Paraaortic lymph node (tissue), 1 donor: ENCODE measurements around the gene ABL2.

- PRO-cap: no peak
Observed at GRCh38 chr1:178000081-178000555, 30.3 kb upstream of the SEC16B start.

DNA sequence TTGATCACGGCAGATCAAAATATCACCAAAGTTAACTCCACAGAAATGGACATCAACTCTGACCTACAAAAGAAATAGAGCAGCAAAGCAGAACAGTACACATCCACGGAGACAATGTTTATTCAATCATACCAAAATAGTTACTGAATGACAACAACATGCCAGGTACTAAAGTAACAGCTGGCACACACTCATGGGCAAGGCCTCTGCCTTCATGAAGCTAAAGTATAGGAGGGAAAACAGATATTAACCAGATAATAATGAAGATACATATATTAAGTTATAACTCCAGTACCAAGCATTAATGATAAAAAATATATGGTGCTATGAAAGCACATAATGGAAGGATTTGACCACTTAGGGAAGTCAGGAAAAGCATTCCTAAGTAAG, 59.2 kb upstream of the RASAL2 start:
- PRO-cap: no peak

DNA sequence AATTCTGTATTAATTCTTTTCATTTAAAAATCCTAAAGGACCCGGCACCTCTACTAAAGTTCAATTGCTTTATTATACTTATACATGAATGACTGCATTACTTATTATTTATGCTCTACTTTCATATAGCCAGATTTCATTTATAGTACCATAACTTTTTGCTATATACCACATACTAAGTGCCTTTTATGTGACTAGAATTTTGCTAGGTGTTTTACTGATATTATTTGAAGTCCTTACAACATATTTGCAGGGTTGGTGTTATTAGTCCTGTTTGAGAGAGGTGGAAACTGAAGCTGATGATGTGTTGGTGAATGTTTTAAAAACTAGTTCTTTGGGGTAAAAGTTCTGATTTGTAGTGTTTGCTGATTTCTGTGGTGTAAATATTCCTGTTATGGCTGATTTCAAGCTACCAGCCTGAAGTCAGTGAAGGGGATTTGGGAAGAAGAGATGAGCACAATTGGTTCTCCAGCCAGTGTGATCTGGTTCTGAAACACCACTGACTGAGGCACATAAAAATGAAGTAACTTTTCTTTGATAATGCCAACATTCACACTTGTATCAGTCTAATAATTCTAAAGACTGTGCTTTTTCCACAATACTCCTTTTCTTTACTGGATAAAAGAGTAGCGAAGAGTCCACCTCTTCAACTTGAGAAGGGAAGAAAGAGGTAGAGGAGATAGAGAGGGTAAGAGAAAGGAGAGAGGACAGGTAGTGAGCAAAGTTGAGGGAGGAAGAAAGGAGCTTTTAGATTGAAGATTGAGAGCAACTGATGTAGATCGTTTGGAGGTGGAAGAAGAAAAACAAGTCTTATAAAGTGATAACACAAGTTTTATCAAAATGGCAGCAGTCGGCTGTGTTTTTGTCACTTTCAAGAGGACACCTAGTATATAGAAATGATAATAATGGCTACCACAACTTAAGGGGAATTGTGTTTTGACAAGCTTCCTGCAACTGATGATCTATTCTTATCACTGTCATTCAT, 85.2 kb downstream of the RASAL2 start:
- PRO-cap: no peak

DNA sequence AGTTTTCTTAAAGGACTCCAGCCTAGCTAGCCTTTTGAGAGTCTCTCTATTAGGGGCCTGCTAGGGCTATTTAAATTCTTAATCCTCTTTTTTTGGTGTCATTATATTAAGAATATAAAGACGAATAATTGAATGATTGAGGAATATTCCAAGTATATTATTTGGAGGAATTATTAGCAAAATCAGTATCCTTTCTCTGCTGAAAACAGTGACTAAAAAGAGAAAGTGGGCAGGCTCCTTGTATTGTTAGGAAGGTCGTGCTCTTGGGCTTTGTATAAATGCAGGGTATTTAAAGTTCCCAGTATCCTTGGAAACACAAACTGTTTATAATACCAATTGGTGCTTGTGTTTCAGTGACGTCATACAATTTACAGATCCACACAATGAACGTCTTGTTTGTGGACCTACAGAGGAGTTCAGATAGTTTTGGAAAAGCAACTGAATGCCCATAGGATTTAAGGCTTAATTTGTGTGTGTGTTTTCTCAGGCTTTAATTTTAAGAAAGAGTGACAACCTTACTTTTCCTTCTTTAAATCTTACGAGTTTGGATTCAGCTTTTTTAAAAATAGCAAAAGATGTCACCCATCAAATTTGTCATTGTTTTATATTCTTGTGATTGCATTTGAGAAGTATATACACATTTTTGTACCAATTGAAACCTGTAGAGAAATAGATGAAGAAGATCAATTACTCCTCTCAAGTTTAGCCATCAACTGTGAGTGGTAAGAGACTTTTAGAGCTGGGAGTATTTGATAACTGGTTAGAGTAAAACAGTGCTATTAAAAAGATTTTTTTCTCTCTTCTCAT, 168.3 kb downstream of the RASAL2 start:
- PRO-cap: no peak

DNA sequence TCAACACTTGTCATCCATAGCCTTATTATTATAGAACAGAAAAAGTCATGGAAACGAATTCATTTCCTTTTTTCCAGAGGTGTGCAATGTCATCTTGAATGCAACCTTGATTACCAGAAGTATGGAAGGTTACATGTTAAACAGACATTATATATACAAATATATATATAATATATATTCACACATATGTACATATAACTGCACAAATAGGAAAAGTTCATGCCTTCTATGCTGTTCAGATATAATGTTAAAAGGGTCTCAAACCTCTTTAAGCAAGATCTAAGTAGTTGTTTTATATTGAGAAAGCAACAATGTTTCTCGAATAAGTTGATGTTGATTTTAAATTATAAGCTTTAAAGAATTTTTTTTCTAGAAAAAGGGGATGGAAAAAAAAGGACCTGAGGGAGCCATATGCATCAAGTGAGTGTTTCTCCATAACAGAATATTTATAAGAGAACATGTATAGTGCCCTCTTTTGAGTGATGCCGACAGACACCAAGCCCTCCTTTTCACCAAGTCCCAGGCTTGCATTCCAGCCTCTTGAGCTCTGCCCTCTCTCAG, 22.2 kb downstream of the CLEC20A start:
- PRO-cap: no peak

- PRO-cap: no peak
Observed at GRCh38 chr1:178529794-178530606, 17.1 kb downstream of the TEX35 start.

- PRO-cap: no peak
Observed at GRCh38 chr1:178630446-178630939, 94.6 kb upstream of the RALGPS2 start.

DNA sequence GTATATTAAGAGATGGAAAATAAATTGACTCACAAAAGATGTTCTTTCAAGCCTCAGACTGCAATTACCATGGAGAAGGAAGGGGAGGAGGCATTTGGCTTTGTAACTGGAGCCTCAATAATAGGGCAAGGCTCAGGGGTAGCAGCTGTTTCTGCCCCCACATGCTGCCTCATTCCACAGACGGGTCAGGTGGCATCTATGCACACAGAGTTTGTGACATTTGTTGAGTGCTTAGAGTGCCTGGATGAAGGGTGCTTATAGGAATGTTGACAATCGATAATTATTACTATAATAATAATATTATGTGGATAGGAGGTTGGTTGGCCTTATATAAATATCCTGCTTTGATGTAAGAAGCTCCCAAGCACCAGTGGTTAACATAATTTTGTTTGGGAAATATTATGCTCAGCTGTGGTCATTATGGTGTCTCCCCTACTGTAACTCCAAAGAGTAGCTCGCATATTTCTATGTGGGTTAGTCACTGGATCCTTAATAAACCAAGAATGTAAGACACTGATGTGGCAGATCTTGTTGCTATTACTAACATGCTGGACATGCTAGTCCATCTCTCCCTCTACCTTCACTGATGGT, 79.4 kb upstream of the RALGPS2 start:
- PRO-cap: no peak

GRCh38 chr1:178929051-178929546, 58.2 kb upstream of the ANGPTL1 start:
- PRO-cap: no peak

- PRO-cap: no peak
Observed at GRCh38 chr1:178932985-178933294, 62.1 kb upstream of the ANGPTL1 start.

GRCh38 chr1:178945727-178946510, 75.0 kb upstream of the ANGPTL1 start:
- PRO-cap: unidirectional peak, minus-strand start at chr1:178946019

DNA sequence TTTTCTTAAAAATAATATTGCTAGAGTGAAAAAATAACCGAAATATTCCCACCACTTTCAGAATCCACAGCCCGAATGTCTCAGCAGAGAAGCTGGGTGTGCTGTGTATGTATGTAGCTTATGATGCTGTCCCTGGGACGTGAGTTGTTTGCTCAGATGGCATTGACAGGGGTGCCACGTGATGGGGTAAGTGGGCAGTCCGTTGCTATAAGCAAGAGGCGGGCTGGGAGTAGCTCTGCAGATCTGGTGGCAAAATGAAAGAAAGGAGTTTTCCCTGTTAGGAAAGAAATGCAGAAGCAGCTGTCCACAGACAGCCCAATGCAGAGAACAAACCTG, 3.8 kb upstream of the FAM20B start:
- PRO-cap: no peak

GRCh38 chr1:179026452-179027077, 871 bp downstream of the FAM20B start:
- PRO-cap: bidirectional peak, plus-strand start at chr1:179026791, minus-strand start at chr1:179026677

DNA sequence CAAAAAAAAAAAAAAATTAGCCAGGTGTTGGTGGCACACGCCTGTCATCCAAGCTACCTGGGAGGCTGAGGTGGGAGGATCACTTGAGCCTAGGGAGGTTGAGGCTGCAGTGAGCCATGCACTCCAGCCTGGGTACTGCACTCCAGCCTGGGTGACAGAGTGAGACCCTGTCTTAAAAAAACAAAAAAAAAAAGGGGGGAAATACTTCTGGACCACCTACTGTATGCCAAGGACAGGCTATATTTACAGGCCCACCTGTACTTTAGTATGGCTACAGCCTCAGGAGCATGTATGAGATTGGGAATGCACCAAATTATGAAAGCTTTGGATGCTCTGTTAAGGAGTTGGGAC, 49.6 kb downstream of the ABL2 start:
- PRO-cap: no peak

DNA sequence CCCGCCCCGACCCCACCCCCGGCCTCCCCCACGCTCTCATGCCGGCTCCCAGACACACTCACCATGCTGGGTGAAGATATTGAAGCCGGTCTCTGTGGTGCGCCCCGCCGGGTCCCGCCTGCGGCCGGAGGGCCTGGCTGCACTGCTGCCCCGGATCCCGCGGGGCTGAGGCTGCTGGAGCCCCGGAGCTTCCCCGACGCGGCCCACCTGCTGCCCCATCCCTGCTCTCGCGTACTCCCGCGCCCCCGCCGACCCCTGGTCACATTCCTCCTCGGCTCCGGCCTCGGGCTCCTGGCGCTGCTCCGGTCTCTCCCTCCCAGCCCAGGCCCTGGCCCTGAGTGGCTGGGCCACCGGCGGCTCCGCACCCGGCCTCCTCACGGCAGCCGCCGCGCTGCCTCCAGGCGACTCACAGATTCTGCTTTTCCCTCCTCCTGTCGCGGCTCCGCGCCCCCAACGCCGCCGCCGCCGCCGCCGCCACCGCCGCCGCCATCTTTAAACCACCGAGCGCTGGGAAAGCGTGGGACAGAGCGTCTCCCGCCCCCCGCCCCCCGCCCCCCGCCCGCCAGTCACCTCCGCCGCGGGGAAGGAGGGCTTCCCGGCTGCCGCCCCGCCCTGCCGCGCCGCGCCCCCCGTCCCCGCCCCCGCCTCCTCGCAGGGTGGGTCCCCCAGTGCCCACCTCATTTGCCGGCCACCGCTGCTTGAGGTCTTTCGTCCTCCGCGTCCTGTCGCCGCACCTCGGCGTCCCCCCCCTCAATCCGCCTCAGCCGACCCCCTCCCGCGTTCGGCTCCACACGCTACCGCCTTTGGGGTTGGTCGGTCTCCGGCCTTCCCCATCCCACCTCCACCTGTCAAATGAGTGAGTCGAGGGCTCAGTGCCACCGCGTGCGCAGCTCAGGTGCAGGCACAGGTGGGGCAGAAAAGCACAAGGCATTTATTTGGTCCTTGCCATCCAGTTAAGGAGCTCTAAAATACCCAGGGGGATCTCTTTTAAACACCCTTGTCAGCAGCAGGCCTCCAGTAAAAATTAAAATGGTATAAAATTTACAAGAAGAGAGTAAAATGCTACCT, at the start of gene ABL2:
Gene ABL2, minus strand, starts transcription at position 499 of the 1,068 bp plus-strand sequence.
- PRO-cap: bidirectional peak, plus-strand start at position 680 of the sequence, minus-strand start at position 494 of the sequence

DNA sequence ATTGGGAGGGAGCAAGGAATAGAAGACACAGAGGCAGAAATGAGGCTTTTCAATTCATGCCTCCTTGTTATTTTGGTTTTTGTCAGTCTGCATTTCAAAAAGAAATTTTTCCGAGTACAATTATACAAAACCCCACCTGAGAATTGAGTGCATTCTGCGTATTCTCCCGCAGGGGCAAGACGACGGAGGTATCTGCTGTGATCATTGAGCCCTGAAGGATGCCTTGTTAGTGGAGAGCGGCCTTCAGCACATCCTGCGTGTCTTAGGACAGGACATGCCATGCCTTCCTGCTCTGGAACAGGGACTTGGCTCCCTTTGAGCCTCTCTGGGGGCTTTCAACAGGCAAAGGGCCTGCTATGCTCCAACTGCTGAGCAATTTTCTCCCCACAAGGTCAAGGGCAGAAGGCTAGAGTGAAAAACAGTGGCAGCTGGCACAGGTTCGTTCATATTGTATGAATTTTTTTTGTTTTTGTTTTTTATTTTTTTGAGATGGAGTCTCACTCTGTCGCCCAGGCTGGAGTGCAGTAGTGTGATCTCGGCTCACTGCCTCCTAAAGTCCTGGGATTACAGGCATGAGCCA, 52.4 kb downstream of the TOR1AIP2 start:
- PRO-cap: no peak

- PRO-cap: no peak
Observed at GRCh38 chr1:179831804-179832340, 45.7 kb downstream of the TOR1AIP2 start.

DNA sequence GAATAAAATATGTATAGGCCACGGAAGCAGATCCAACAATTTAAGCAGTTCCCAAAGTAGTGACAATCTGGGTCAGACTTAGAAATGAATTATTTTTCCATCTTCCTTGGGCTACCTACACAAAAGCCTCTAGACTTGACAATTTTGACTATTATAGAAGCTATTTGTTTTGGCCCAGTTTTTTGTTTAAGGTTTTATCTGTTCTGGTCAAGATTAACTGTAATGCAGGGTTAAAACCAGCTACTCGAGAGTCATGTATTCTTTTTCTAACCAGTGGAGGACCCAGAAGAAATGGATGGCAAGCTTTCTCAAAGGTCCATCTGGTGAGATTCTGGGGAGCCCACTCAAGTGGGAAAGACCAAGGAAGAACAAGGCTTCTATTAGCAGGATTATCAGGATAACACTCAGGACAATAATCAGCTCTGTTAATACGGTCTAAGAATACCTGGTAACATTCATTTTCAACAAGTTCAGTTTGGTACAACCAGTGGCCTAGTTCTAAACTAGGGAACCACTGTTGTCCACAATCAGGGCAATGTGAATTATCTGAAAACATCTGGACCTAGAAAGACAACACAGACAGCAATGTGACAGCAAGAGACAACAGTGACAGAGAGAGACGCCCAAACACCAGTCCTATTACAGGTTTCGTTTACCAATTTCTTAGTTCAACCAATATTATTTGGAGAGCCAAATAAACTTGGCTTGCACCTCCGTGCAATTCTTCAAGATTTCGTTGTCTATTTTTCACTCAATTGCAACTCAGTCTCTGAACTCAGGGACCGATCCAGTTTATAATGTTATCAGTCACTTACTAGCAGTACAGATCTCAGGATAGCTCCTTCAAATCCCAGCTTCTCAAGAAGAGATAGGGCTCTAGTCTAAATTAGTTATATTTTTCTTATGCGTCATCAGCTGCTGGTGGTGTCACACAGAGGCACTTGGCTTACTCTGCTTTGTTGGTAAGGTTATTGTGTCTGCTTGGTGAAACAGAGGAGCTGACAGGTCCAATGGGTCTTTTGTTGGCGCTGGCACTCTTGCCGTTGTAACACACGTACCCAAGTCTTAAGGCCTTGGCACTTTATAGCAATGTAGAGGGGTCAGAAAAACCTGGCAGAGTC, 12.6 kb downstream of the TOR1AIP2 start:
- PRO-cap: no peak

GRCh38 chr1:179876018-179876921, 1.3 kb downstream of the TOR1AIP2 start:
- PRO-cap: no peak

DNA sequence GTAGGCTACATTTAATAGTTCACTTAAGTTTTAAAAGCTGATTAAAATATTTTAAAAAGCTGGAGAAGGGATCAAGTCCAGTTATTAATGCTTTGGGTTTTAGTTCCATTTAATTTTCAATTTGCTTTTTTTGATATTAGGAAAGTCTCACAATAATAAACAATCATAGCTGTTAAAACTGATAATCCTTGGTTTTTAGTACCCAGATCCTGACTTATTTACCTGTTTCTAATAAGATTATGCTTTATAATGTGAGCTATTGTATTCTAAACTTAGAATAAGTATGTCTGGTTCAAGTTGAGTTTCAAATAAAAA, 3.3 kb downstream of the TOR1AIP1 start:
- PRO-cap: no peak